Karpas-422 (cell line): Measurements from ENCODE around the genes UBE3D, CYB5R4, HTR1E, C6orf163 and GABRR1.

DNA sequence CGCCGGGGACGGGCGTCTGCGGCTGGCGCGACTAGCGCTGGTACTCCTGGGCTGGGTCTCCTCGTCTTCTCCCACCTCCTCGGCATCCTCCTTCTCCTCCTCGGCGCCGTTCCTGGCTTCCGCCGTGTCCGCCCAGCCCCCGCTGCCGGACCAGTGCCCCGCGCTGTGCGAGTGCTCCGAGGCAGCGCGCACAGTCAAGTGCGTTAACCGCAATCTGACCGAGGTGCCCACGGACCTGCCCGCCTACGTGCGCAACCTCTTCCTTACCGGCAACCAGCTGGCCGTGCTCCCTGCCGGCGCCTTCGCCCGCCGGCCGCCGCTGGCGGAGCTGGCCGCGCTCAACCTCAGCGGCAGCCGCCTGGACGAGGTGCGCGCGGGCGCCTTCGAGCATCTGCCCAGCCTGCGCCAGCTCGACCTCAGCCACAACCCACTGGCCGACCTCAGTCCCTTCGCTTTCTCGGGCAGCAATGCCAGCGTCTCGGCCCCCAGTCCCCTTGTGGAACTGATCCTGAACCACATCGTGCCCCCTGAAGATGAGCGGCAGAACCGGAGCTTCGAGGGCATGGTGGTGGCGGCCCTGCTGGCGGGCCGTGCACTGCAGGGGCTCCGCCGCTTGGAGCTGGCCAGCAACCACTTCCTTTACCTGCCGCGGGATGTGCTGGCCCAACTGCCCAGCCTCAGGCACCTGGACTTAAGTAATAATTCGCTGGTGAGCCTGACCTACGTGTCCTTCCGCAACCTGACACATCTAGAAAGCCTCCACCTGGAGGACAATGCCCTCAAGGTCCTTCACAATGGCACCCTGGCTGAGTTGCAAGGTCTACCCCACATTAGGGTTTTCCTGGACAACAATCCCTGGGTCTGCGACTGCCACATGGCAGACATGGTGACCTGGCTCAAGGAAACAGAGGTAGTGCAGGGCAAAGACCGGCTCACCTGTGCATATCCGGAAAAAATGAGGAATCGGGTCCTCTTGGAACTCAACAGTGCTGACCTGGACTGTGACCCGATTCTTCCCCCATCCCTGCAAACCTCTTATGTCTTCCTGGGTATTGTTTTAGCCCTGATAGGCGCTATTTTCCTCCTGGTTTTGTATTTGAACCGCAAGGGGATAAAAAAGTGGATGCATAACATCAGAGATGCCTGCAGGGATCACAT lies 1.8 kb downstream of the TPBG start:
- PRO-cap = no peak
- RAMPAGE, long total RNA = no peak

- PRO-cap = bidirectional peak, plus-strand start at chr6:83065973, minus-strand start at chr6:83065745
- RAMPAGE, long total RNA = no peak
Observed at GRCh38 chr6:83065330-83066262, at the start of gene UBE3D. Gene UBE3D, minus strand, starts transcription at chr6:83065841.

GRCh38 chr6:83459080-83459347 lies 28.2 kb upstream of the ME1 start:
- PRO-cap = no peak
- RAMPAGE, long total RNA = no peak

DNA sequence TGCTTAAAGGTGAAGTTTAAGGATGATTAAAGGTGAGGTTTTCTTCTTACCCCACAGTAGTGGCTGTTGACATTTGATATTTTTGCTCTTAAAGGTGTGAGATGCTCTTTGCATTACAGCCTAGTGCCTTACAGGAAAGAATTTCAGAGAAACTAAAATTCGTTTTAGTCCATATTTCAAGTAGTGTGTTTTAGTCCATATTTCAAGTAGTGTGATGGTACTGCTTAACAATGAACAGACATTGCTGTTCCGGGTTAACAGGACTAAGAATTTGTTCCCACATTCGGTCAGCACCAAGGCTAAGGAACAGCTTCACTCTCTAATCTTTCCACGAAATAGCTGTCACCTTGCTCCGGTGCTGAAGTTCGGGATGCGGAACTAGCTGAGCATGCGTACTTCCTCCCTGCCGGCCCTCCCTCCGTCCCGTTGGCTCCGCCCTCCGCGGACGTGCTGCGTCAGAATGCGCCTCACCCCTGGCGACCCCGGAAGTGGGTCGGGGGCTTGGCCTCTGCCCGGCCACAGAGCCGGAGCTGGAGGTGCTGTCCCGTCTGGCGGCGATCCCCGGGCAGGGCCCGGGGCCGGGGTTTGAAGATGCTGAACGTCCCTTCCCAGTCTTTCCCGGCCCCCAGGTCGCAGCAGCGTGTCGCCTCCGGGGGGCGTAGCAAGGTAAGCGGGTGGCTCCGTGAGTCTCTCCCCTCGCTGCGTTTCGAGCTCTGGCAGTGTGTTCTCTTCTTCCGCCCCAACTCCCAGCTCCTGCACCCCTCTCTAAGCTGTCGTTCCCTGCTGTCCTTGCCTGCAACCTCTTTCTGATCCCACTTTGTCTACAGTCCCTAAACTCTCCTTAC lies at the start of gene CYB5R4:
CYB5R4 (plus strand) TSS at position 498 of the 845 bp plus-strand sequence.
- PRO-cap = unidirectional peak, plus-strand start at position 496 of the sequence; unidirectional peak, plus-strand start at position 719 of the sequence
- RAMPAGE, long total RNA = no peak

DNA sequence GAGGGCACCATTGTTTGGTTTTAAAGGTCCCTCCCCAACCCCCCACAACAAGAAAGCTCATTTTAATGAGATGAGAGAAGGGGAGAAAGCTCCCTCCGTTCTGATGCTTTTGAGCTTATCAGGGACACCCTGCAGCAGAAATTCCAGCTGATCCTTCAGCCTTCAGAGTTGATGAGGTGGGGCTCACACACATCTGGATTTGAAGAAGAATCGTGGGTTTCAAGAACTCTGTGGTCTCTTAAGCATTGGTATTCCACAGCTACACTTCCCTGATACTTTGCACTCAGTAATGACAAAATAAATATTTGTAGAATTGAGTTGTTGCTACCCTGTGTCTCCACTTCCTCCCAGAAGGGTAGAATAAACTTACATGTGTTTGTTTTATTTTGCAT lies 2.0 kb downstream of the NT5E start:
- PRO-cap = no peak
- RAMPAGE, long total RNA = no peak

DNA sequence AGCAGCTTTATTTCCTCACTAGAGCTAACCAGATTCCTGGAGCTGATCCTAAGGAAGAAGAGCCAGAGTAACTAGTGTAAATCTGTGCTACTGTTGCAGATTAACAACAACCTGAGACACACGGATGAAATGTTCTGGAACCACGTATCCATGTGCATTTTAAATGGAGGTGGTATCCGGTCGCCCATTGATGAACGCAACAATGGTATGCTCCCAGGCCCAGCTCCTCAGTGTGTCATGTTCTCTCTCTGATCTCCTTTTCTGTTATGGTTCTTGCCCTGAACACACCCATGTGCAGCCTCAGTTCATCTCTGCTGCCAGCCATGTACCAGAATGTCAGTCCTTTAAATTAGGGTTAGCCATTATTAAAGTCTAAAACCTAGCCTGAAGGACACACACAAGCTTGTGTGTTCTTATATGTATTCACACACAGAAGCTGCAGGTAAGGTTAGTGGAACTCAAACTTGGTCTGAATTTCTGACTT lies 39.6 kb downstream of the NT5E start:
- PRO-cap = no peak
- RAMPAGE, long total RNA = no peak

GRCh38 chr6:85612682-85613173 lies 19.1 kb upstream of the SNX14 start:
- PRO-cap = no peak
- RAMPAGE, long total RNA = no peak

- PRO-cap = no peak
- RAMPAGE, long total RNA = no peak
Observed at GRCh38 chr6:85618642-85619673, 23.7 kb downstream of the SYNCRIP start.

- PRO-cap = no peak
- RAMPAGE, long total RNA = no peak
Observed at GRCh38 chr6:85631475-85632283, 11.0 kb downstream of the SYNCRIP start.

DNA sequence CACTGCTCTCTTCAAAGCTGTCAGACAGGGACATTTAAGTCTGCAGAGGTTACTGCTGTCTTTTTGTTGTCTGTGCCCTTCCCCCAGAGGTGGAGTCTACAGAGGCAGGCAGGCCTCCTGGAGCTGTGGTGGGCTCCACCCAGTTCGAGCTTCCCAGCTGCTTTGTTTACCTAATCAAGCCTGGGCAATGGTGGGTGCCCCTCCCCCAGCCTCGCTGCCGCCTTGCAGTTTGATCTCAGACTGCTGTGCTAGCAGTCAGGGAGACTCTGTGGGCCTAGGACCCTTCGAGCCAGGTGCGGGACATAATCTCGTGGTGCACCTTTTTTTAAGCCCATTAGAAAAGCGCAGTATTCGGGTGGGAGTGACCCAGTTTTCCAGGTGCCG lies 384.2 kb upstream of the SYNCRIP start:
- PRO-cap = no peak
- RAMPAGE, long total RNA = no peak

- PRO-cap = no peak
- RAMPAGE, long total RNA = no peak
Observed at GRCh38 chr6:86936937-86938075, at the start of gene HTR1E. Gene HTR1E, plus strand, starts transcription at chr6:86937528.

DNA sequence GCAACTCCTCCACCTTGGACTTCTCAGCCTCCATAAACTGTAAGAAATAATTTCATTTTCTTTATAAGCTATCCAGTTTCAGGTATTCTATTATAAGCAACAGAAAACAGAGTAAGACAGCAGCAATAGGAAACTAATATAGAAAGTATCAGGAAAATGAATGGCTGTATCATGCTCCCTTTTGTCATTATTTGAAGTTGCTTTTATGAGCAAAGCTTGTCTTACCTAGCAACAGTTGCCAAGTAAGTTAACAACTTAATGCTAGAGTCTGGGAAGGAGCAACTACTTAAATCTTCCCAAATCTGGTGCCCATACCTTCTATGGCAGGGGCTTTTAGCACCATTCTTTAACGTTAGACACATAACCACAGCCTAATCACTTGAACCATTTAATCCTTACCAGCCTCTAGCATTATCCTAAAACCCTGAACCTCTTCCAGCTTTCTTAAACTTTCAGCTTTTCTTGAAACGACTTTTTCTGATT lies at the start of gene C6orf163:
C6orf163 (plus strand) TSS at position 245 of the 483 bp plus-strand sequence.
- PRO-cap = no peak
- RAMPAGE, long total RNA = no peak

GRCh38 chr6:87495071-87495437 lies 22.3 kb downstream of the SLC35A1 start:
- PRO-cap = no peak
- RAMPAGE, long total RNA = no peak

GRCh38 chr6:87674954-87675337 lies 27.1 kb downstream of the AKIRIN2 start:
- PRO-cap = no peak
- RAMPAGE, long total RNA = no peak

DNA sequence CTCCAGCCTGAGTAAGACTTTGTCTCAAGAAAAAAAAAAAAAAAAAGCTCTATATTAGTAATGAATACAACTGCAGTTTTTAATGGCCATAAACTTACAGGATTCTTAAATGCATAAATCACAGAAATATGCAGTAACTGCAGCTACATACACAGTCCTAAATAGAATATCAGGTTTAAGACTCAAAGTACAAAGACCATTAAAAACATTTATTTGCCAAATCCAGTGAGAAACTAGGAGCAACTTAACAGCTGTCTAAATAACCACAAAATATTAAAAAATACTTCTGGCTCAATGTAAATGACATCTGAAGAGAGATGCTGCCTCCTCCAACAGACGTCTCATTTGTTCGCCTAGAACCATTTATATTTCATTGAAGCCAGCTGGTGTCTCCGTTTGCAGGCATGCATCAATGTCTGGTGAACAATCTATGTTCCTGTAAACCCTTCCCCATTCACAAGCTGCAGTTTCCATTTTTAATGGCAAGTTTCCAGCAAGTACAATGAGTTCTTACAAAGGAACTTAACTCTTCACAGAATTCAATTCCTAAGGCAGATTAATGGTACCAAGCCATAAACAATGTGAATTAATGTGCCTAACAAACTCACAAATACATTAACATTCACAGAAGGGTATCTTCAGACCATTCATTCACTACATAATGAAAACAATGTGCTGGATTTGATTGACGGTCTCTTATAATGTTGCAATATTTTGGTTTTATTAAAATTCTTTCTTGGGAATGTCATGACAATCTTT lies 4.6 kb downstream of the AKIRIN2 start:
- PRO-cap = no peak
- RAMPAGE, long total RNA = no peak

- PRO-cap = no peak
- RAMPAGE, long total RNA = no peak
Observed at GRCh38 chr6:87702591-87703034, 580 bp upstream of the AKIRIN2 start.

- PRO-cap = no peak
- RAMPAGE, long total RNA = no peak
Observed at GRCh38 chr6:89036915-89037977, 43.3 kb upstream of the PNRC1 start.

- PRO-cap = no peak
- RAMPAGE, long total RNA = no peak
Observed at GRCh38 chr6:89118854-89119233, 973 bp upstream of the SRSF12 start.

DNA sequence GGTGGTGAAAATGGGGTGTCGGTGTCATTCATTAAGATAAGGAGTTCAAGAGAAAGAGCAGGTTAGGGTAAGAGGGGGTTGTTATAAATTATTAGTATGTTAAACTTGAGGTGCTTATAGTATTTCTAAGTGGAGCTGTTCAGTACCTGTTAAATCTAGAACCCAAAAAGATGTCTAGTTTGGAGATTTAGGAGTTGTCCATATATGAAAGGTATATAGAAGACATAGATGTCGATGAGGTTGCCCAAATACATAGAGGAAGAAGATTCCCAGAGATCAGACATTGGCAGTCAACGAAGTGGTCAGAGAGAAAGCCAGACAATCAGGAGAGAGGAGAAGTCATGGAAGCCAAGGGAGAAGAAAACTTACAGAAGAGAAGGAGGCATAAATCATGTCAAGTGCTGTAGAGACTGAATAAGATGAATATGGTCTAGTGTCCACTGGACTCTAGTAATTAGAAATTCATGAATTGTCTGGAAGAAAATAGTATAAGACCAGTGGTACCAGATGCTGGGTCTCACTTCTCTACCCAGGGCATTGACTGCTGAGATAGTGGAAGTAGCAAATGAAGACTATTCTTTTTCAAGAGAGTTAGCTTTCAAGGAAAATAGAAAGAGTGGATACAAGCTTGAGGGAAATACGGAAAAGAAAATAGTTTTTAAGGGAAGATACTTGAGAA lies 13.3 kb downstream of the PM20D2 start:
- PRO-cap = no peak
- RAMPAGE, long total RNA = no peak

DNA sequence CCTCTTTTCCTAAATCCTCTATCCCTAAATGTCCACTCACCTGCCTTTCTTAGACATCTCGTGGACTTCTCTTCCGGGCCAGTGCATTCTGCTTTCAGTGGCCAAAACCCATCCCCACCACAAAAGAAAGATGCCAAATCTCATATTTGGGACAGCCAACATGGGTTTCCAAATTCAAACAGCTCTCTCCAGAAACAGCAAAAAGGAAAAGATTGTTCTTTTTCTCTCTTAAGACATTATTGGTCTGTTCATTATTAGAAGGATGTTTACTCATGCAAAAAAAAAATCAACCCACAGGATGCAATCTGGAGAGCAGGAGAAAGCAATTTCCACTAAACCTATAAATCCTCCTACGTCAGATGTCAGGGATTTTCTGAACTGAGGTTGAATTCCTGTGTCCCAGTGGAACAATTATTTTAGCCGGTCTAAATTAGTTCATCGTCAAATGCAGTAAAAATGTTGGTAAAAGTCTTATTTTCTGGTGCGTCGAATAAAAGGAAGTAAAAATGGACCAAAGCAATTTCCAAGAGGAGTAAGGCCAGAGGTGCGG lies at the start of gene GABRR1:
GABRR1 (minus strand) TSS at position 198 of the 550 bp plus-strand sequence.
- PRO-cap = no peak
- RAMPAGE, long total RNA = no peak